ENCODE measurements around a stretch of chr22.

DNA sequence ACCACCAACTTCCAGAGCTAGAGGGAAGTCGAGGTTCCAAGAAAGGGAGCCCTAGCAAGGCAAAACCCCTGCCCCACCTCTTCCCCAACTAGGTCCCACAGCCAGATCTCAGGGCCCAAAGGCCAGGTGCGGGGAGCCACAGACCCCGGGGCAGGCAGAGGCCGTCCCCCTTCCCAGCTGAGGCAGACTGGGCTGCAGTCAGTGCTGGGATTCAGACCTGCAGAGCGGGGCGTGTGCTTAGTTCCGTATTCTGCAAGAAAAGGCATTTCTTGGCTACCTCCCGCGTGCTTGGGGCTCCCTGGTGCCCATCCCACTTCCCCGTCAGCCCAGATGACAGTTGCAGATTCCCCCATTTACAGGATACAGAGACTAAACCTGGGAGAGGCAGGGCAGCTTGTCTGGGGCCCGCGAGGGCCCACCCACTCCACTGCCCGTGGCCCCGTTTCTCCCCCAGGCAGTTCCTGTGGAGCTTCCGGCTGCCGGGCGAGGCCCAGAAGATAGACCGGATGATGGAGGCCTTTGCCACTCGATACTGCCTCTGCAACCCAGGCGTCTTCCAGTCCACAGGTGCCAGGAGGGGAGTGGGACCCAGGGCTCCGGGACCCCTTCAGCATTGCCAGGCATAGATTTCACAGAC is 18.3 kb downstream of the CYTH4 start:
- PRO-cap: no peak

DNA sequence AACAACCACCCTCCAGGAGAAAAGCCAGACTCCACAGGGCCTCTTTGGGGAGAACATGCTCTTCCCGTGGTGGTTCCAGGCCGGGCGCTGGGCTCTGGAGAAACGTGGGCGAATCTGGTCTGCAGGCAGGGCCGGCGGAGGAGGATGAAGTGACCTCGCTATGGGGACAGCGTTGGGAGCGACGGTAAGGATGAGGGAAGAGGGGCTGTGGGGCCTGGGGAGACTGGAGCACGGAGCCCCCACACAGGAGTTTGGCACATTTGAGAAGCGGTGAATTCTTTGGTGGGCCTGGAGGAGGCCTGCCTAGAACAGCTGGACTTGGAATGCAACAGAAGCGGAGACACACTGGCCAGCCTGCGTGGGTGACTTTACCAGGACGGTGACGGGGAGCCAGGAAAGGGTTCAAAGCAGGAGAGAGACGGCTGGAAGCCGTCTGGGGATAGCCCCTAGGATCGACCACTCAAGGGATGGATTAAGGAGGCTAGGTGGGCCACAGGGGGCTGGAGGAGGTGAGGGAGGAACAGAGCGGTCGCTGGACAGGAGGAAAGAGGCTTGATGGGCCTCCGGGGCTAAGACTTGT is 36.6 kb downstream of the CYTH4 start:
- PRO-cap: no peak

GRCh38 chr22:37545185-37545667 is 15.1 kb upstream of the CDC42EP1 start:
- PRO-cap: no peak

DNA sequence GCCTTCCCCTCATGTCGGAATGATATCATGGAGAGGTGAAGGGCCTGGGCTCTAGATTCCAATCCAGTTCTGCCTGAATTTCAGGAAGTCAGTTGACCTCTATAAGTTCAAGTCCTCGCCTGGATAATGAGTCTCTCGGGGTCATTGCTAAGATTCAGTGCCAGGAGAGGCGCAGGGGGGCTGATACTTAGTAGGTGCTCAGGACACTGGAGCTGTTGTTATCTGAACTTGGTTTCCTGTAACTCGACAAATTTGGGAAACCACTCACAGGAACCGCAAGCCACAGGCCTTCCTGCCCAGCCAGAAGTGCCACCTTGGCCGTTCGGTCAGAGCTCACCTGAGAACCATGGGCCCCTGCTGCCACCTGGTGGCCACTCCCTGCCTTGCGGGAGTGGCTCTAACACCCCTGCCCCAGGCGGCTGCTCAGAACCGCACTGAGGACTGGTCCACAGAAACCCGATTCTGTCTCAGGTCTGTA is 6.9 kb downstream of the CDC42EP1 start:
- PRO-cap: no peak

DNA sequence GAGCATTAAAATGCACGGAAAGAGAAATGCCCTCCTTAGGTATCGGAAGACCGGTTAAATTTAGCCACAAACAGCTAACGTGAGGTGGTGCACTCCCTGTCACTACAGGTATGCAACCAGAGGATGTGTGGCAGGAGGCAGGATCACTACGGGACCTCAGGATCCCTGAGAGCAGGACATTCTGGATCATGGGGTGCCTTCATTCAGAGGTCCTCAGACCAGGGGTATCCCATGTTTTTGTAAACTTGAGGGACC is 9.5 kb downstream of the CDC42EP1 start:
- PRO-cap: no peak

- PRO-cap: no peak
These were observed 8.8 kb downstream of the LGALS2 start for GRCh38 chr22:37571128-37571504.

DNA sequence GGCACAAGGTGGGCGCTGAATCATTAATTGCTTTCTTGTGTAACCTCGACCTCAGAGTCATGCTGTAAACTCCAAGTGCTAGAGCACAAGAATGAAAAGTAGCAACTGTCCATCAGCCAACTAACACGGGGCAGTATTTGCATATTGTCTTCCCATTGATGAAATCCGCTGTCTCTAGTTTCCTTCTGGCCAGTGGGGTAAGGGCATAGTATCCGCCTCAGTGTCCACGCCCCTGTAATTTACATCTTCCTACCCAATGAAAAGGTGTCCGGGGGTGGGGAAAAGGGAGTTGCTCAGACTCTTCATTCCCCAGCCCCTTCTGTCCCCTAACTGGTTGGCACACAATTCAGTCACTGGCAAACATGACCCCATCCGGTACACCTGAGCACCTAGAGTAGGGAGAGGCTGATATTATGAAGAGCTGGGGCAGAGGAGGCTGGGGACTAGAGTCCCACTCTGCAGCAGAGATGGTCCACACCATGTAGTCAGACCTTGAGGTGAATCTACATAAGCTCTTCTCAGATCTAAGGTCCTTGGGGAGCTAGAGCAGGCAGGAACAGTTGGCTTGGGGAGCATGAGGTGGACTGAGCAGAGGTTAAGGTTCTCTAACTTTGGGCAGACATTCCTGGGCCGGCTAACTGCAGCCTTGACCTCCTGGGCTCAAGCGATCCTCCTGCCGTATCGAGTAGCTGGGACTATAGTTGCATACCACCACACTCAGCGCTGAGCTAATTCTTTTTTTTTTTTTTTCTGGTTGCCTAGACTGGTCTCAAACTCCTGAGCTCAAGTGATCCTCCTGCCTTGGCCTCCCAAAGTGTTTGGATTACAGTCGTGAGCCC is 6.8 kb upstream of the GGA1 start:
- PRO-cap: unidirectional peak, minus-strand start at position 93 of the sequence; unidirectional peak, plus-strand start at position 408 of the sequence

- PRO-cap: unidirectional peak, minus-strand start at chr22:37627702
These were observed 12.1 kb upstream of the SH3BP1 start for GRCh38 chr22:37627142-37628059.

DNA sequence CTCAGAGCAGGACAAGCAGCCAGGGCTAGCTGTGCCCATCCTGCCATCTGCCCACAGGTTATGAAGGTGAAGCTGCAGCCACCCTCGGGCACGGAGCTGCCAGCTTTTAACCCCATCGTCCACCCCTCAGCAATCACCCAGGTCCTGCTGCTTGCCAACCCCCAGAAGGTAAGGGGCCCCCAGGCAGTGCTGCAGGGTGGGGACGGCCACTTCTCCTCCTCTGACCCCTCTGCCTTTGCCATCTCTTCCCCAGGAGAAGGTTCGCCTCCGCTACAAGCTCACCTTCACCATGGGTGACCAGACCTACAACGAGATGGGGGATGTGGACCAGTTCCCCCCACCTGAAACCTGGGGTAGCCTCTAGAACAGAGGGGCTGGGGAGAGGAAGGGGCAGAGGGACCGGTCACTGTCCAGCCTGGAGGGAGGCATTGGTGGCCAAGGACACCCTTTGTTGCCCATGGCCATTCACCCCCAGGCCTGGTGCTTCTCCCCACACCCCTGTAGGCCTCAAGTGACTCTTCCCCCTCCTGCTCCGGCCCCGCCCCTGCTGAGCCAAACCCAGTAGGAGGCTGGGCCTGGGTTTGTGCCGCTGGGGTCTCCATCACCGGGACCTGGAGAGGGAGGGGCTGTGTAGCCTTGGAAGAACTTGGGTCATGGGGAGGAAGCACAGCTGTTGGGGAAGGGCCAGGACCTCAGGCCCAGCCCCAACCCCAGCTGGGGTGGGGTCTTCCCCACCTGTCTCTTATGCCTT is 6.9 kb upstream of the SH3BP1 start:
- PRO-cap: no peak

DNA sequence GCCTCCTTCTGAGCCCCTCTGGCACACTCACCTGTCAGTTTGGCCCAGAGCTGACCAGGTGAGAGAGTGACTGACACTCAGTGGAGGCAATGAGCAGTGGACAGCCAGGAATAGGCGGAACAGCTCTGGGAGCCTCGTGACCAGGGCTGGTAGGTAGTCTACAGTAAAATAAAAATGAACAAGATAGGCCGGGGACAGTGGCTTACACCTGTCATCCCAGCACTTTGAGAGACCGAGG is 4.0 kb upstream of the PDXP start:
- PRO-cap: no peak

GRCh38 chr22:37686807-37687223 is 672 bp downstream of the NOL12 start:
- PRO-cap: no peak

DNA sequence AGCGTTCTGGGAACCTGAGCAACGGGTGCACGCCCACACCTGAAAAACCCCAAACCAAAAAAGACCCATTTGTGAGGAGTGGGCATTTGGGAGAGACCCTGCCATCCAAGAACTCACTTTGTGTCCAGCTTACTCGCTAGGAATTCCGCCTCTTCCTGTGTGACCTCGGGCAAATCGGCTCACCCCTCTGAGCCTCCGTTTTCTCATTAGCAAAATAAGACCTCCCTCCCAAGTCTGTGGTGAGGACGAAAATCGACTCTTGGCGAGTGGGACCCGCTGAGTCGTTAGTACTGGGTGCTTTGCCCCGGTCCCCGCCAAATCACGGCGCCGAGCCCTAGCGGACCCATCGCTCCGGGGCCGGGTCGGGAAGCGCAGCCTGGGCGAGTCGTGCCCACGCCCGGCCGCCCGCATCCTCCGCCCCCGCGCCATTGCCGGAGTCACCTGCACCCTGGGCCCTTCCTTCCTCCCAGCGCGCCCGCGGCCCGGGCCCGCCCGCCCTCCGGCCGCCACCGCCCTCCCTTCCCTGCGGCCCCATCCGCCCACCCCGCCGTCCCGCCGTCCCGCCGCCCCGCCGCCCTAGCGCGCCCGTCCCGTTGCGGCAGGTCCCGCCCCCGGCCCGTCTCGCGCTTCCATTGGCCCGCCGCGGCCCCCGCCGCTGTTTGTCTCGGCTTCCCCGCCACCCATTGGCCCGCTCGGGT is 48.8 kb downstream of the TRIOBP start:
- PRO-cap: bidirectional peak, plus-strand start outside the sequence, minus-strand start at position 430 of the sequence

- PRO-cap: no peak
These were observed 53.0 kb downstream of the TRIOBP start for GRCh38 chr22:37749645-37750499.

- PRO-cap: no peak
These were observed 53.8 kb downstream of the TRIOBP start for GRCh38 chr22:37750624-37751139.

GRCh38 chr22:37791823-37792279 is 13.2 kb upstream of the H1-0 start:
- PRO-cap: no peak

GRCh38 chr22:37804830-37805008 is 310 bp upstream of the H1-0 start:
- PRO-cap: no peak

GRCh38 chr22:37877454-37878157 is 28.4 kb downstream of the EIF3L start:
- PRO-cap: no peak

- PRO-cap: no peak
These were observed 10.9 kb upstream of the MICALL1 start for GRCh38 chr22:37894962-37895757.

- PRO-cap: no peak
These were observed 4.7 kb downstream of the MICALL1 start for GRCh38 chr22:37910761-37911167.

DNA sequence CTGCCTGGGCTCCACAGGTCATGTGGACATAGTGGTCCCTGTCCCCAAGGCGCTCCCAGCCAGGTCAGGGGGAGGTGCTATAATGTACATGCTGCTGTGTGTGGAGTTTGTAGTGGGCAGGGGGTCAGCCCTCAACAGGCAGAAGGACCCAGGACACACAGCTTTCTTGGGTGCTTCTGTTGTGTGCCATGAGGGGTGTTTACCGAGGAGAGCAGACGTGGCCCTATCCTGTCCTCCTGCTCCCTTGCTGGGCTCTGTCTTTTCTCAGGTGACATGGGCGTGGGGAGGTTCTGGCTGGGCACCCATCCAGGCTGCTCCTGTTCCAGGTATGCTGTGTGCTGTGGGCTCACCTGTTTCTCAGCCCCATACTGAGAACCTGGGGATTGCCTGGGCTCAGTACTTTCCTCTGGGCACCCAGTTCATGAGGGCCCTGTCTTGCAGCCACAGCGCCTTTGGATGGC is 23.2 kb downstream of the MICALL1 start:
- PRO-cap: no peak

Data from SP-49 (cell line).